ENCODE measurements around a stretch of chr11.

DNA sequence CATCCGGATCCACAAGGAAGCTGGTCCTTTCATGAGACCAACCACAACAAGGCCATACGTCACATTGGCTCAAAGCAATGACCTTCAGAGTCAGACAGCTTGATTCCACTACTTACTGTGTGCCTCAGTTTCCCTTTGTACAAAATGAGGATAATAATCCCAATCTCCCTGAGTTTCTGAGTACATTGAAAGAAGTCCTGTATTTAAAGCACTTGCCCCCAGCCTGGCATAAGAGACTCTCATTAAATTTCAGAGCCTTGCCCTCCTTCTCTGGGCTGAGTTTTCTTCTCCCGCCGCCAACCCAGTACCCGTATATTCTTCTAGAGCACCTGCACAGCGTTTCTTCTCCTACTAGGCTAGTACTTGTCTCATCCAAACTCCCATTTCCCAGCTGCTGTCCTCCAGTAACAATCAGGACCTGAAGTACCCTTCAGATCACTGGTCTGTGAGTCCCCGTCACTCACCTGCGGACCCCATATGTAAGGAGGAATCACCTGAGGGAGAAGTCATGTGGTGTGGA lies 81.4 kb upstream of the USP47 start:
- RRBS: no CpG with 5 or more reads among the region's 8 CpGs

DNA sequence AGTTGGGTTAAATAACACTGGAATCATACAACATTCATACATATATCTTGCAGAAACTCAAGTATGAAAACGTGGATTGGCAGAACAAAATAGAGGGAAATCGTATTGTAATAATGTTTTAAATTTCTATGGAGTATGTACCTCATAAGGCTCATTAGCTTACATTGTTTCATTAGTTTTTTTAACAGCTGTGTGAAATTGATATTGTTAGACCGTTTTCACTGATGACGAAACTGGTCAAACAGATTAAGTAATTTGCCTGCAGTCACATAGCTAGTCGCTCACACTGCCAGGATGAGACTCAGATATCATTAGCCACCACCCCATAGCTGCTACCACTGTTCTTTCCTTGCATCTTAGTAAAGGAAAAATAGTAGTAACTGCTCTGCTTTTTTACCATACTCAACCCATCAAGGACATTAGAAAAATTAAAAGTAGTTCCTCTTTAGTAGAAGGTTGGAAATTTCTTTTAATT lies 64.0 kb downstream of the DKK3 start:
- RRBS: no CpG with 5 or more reads among the region's 5 CpGs

DNA sequence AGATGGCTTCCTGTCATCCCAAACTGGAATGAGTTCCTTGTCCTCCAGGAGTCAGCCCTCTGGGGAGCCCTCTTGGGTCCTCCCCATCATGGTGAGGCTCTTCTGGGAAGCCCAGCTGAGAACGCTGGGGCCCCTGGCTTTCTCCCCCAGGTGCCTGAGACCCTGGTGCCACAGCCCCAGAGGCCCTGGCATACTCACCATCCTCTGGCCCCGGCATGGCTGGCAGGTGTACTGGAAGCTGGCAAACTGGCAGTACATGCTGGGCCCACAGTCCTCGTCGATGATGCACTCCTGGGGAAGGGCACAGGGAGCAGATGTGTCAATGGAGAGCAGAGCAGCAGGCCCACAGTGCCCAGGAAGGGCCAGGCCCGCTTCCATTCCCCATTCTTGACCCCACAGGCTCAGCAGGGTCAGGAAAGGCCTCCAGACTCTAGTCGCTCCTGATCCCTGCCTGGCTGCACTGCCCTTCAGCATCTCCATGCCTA lies 40.2 kb downstream of the DKK3 start:
- RRBS: no CpG with 5 or more reads among the region's 6 CpGs

DNA sequence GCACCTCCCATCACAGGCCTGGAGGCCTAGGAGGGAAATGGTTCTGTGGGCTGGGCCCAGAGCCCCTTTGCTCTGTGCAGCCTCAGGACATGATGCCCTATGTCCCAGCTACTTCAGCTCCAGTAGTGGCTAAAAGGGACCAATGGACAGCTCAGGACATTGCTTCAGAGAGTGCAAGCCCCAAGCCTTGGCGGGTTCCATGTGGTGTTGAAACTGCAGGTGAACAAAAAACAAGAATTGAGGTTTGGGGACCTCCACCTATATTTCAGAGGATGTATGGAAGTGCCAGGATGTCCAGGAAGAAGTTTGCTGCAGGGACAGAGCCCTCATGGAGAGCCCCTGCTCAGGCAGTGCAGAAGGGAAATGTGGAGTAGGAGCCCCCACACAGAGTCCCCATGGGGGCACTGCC lies 14.7 kb upstream of the DKK3 start:
- RRBS: no CpG with 5 or more reads among the region's 1 CpG

GRCh38 chr11:12087988-12088643 lies 22.3 kb upstream of the MICAL2 start:
- RRBS: no CpG with 5 or more reads among the region's 14 CpGs

DNA sequence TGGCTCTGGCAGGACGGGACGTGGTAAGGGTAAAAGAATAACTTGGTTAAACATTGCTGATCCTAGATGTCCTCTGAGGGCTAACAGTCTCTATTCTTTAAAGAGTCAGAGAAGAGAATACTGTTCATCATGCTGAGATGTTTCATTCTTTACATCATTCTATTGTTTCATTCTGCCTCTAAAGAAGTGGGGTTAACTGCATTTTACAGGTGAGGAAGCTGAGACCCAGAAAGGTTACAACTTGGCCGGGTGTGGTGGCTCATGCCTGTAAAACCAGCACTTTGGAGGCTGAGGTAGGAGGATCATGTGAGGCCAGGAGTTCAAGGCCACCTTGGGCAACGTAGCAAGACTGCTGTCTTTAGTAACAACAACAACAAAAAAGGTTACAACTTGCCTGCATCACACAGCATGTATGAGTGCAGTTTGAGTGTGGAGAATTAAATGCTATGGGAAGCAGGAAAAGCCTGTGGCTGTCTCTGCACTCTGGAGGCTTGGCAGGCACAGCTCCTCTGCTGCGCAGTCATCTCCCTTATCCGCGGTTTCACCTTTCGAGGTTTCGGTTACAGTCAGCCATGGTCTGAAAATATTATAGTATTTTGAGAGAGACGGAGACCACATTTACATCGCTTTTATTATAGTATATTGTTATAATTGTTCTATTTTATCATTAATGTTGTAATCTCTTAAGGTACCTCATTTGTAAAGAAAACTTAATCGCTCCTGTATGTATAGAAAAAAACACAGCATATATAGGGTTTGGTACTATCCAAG lies 2.8 kb downstream of the MICAL2 start:
- RRBS: no CpG with 5 or more reads among the region's 12 CpGs

GRCh38 chr11:12164056-12164696 lies 53.8 kb downstream of the MICAL2 start:
- RRBS: no CpG with 5 or more reads among the region's 4 CpGs

- RRBS: no CpG with 5 or more reads among the region's 6 CpGs
These were observed 97.6 kb downstream of the MICAL2 start for GRCh38 chr11:12207822-12208477.

GRCh38 chr11:12229423-12230013 lies 119.1 kb downstream of the MICAL2 start:
- RRBS: no CpG with 5 or more reads among the region's 5 CpGs

DNA sequence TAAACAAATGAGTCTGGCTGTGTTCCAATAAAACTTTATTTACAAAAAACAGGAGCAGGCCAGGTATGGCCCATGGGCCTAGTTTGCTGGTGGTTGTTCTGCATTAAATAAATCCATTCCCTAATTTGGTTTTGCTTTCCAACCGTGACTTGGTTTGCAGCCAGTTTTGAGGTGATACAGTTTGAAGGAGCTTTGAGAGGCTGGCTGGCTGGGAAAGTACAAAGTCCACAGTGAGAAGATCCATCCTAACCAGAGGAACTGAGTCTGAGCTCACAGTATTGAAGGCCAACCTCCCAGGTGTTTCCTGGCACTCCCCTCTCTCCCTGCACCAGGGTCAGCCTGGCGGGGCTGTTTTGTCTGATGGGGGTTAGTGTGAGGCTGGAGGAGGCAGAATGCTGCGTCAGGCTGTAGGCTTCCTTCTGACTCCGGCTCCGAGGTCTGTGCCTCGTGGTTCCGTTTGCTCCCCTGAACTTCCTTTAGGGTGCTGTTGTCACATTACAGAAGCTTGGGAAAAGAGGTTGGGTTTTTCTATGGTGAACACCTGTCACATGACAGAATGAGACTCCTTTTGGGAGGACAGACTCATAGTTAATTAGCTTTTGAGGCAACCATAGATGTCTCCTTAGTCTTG lies 129.6 kb downstream of the MICAL2 start:
- RRBS: no CpG with 5 or more reads among the region's 7 CpGs

GRCh38 chr11:12287379-12288297 lies 89.7 kb upstream of the PARVA start:
- RRBS: no CpG with 5 or more reads among the region's 14 CpGs

DNA sequence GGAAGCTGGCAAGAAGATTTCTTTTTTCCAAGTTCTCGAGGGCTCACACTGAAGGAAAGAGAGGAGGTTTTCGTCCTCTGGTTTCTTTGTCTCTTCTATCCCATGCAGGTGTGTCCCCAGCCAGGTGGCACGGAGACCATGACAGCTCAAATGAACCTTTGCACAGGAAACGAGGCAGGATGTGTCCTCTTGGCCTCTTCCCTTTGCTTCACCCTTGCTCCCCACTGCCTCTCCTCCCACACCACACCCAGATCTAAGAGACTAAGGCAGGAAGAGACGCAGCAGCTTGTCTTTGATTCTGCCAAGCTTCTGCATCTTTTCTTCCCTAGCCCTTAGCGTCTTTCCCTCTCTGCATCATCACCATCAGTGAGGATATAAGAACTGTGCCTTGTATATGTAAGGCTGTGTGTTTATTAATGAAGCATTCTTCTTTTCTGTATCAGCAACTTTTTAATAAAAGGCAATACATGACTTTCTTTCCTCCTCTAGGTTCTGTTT lies 56.1 kb upstream of the PARVA start:
- RRBS: no CpG with 5 or more reads among the region's 6 CpGs

DNA sequence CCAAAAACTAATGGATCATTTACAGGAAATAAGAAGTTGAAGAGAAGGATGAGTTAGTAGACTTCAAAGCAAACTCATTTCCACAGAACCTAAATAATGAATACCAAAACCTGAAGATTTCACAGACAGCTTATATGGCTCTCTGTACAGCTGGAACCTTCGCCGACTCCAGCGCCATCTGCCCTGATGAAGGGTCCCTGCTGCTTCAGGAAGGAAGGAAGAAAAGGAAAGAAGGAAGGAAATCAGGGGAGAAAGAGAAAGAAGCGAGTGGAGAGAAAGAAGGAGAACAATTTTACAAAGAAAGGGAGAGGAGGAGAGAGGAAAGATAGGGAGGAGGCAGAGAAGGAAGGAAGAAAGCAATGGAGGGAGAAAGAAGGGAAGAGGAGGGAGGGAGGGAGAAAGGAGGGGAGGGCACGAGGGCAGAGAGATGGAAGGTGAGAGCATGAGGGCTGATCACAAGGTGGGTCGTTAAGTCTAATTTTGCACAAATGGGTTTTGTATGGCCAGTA lies 39.1 kb downstream of the PARVA start:
- RRBS: no CpG with 5 or more reads among the region's 6 CpGs

DNA sequence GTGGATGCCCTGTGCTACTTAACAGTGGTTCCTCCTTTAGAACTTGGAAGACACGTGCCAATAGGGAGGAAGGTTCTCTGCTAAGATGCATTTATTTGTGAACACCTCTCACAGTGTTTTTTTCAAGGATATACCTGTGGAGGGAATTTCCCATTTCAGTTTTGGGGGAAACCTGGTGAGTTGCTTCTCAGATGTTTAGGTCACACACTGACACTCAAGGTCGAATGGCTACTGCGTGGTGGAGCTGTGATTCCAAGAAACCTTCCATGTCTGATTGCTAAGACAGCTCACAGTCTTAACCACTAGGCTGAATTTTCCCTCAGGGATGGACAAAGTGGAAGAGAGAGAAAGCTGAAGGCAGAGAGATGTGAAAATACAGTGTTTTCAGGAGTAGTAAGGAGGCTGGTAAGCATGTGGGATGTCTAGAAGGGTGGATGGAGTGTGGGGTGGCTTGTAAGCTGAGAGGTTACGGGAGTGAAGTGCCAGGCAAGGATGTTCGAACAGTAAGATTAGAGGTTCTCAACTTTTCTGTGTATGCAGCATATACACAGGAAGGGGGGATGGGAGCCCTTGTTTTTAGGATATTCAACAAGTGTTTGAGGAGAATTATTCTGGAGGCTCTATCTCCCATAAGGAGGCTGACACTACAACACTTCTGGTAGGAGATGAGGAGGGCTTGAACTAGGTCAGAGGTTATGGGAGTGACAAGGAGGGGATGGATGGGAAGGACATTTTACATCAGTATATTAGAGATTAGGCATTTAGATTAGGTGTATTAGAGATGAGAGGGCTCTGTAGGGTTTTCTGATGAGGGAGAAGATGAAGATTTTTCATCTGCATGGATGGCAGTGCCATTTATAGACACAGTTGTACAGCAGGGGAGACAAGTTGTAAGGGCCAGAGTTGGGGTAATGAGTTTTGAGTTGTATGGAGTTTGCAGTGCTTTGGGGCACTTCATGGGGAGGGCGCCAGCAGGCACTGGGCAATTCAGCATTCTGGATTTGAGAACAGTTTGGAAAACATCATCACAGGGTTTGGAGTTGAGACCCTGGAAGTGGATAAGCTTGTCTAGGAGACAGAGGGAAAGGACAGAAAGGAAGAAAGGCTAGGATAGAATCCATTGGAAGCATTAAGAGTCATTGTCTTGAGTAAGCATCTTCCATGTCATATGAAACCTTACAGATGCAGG lies 109.6 kb downstream of the TEAD1 start:
- RRBS: no CpG with 5 or more reads among the region's 6 CpGs

DNA sequence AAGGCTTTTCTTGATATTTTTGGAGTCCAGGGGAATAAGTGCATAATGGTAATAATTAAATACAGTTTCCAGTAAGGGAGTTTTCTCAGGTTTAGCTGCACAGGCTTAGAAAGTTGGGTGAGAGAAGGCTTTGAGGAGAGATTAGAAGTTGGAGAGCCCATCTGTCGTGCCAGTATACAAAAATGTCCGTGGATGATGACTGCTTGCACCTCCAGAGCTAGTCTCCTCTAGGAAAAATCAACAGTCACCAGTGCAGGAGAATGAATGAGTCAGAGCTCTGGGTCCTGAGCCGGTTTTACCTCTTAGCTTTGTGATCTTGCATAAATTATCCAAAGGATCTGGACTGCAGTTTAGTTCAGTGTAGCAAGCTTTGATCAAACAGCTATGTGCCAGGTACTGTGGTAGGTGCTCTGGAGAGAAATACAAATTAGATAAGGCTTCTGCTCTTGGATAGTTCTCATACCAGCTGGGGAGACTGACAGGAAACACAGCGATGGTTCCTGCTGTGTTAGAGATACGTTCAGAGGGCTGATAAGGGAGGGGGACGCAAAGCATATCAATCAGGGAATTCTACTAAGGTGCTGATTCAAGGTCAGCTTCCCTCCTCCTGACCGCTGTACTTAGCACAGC lies 125.9 kb downstream of the TEAD1 start:
- RRBS: no CpG with 5 or more reads among the region's 7 CpGs

- RRBS: no CpG with 5 or more reads among the region's 15 CpGs
These were observed 163.3 kb upstream of the RASSF10 start for GRCh38 chr11:12845538-12846471.

GRCh38 chr11:12864296-12864664 lies 144.8 kb upstream of the RASSF10 start:
- RRBS: no CpG with 5 or more reads among the region's 2 CpGs

- RRBS: 100% methylated on average over 2 of the region's 4 CpGs
These were observed 130.8 kb upstream of the RASSF10 start for GRCh38 chr11:12878309-12878726.

GRCh38 chr11:13033784-13034102 lies 24.6 kb downstream of the RASSF10 start:
- RRBS: no CpG with 5 or more reads among the region's 3 CpGs

DNA sequence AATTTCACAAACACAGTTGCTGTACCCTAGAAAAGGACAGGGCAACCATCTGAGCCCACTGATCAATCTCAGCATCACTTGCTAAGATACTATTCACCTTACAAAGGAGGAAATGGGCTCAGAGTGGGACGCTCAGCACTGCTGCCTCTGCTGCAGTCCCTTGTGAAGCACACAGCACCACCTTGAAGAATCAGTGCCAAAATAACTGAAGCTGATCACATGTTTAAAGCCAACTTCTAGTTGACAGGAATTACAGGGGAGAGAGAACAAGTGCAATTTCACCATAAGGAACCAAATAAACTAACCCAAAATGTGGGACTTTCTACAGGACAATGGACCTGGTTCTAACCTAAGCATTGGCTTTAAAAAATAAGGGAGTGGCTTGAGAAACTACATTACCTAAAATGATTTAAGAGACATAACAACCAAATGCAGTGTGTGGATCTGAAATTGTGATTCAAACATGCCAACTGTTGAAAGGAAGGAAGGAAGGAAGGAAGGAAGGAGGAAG lies 35.2 kb downstream of the RASSF10 start:
- RRBS: no CpG with 5 or more reads among the region's 1 CpG

All from skeletal muscle cell (primary cell).